Vein endothelial cell (primary cell): Measurements from ENCODE around the gene BAZ2B.

DNA sequence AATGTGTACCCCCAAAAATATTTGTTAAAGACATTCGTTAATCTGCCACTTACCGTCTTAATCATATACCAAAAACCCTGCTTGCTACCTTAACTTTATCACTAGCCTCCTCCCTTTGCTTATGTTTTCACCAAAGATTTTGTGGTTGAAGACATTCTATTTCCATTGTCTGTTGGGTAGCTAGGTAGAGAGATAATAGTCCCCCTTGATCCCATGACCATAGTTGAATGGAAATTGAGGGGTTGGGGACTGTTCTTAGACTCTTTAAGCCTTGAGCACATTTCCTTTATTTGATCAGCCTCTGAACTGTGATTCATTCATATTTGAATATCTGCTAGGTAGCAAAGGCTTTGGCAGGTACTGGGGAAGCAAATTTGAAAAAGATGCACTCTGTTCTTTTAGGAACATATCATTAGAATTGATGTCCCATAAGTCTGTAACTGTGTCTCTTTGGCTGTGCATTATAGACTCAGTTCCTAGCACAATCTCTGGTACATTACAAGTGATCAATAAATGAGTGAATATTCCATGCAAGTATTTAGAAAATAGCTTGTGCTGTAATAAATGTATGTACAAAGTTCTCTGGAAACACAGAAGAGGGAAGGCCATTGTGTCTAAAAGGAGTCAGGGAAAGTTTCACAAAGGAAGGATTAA is 107.0 kb downstream of the GPD2 start:
- CAGE, long polyA plus RNA, result no peak

DNA sequence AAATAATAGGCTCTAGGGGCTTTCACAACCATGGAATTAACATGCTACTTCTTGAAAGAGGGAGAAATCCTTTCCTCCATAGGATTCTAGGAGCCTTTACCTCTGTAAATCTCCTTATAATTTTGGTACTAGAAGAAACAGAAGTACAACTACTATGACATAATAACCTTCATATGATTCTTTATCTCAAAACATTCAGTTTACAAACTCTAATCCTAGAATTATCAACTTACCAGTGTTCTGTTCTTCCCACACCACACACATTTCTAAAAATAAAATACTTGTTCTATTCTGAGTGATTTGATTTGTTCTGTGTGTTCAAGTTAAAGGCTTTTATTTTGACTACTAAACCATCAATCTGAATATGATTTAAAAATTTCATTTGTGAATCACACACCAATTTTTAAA is 16.0 kb downstream of the CYTIP start:
- CAGE, long polyA plus RNA, result no peak

DNA sequence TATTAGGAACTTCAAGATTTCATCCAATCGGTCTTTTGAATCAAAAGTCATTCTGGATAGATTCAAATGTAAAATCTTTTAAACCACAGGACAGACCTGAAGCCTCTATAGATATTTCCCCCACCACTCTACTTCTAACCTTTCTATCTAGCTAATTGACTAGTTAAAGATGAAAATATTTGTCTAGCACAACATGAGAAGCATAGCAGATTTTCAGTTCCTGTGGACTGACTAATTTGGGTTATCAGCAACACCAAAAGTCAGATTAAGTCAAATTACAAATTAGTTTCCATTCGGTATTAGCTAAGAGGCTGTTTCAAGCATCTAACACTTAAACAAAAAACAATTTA is 5.0 kb downstream of the CYTIP start:
- CAGE, long polyA plus RNA, result no peak

- CAGE, long polyA plus RNA, result no peak
These were observed 71.5 kb upstream of the CYTIP start for GRCh38 chr2:157515266-157515860.

DNA sequence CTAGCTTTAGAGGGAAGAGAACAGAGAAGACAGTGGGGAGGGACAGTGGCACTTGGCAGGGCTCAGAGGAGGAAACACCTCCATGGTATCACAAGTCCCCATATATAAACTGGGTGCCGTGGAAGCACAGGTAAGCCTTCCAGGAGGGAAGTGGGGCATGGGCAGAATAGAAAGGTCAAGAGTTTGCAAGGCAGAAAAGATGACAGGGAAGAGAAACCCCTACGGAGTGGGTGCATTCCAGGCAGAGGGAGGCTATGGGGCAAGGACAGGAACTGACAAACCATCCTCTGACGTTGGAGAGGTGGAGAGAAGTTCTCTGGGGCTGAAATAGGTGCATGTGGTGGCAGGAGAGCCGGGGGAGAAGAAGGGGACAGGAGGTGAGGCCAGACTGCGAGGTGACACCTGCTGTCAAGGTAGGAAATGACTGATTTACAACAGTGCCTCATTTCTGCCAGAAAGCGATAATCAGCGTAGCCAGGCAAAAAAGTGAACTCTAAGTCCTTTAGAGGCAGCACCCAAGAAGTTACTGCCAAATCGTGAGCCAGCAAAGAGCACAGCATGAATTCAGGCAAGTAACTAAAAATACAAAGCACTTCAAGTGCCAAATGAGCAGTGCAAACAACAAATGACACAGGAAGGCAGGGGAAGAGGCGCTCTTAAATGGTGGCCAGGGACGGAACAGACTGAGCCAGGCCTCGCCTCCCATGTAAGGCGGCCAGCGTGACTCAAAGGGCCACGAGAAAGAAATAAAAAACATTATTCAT is 113.2 kb upstream of the ACVR1C start:
- CAGE, long polyA plus RNA, result no peak

DNA sequence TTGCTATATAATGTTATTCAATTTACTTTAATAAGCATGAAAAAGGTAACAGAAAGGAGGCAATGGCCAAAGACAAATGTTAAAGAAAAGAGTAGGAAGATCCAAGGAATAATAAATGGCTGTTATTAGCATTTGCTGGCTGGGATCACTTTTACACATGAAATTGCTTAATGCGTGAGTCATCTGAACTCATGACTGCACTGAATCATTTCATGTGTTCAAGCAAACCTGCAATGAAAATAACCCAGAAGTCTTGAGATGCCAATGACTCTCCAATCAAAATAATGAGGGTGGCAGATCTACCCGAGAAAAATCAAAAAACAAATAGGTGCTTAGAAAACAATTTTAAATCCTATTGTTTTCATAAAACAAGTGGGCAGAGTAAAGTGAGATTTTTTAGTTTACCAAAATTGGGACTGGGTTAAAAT is 44.9 kb downstream of the ACVR1 start:
- CAGE, long polyA plus RNA, result no peak

DNA sequence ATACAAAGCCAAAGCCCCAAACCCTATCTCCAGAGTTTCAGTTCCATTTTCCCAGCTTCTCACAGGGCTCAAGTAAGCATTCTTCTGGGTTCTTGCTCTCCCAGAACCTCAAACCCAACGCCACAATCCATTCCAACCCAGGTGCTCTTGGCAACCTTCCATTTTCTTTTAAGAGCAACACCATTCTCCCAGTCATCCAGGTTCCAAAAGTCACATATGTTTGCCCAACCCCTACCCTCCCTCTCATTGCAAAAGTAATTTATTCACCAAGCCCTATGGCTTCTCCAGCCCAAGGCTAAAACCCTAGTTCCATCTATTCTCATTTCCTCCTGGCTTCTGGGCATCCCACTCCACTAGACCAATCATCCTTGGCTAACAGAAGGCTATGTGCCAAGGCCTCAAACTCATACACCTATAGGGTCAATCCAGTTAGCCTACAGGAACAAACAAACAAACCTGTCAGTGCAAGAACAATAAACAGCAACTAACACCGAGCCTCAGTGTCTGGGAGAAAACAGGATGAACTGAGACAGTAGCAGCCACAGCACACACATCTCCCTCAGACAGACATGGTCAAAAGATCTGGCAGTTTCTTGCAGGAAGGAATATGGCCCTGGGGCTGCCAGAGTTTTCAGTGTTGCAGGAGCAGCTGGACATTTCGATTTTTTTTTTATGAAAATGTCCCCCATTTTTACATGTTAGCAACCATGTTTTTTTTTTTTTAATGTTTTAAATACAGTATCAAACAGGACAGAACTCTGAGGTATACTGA is 9.0 kb downstream of the ACVR1 start:
- CAGE, long polyA plus RNA, result no peak

- CAGE, long polyA plus RNA, result no peak
These were observed 1.8 kb upstream of the UPP2 start for GRCh38 chr2:158099798-158100293.

DNA sequence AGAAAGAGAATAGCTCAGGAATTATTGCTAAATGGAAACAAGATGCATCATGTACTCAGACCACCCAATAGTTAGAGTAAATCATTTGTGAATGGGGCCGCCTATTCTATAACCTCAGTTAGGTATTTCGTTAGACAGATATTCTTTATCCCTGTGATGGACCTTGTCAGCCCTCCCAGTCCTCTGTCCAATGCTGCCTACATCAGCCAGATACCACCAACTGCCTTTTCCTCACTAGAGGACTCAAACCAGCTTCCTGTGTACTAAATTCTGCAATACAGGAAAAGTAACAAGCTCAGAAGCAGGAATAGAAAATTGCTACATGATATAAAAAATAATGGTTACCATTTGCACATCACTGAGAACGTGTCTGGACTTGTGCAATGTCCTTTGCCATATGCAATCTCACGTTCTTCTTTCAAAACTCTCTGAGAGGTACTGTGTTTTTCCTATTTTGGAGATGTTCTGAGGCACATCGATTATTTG is 12.0 kb downstream of the UPP2 start:
- CAGE, long polyA plus RNA, result no peak

DNA sequence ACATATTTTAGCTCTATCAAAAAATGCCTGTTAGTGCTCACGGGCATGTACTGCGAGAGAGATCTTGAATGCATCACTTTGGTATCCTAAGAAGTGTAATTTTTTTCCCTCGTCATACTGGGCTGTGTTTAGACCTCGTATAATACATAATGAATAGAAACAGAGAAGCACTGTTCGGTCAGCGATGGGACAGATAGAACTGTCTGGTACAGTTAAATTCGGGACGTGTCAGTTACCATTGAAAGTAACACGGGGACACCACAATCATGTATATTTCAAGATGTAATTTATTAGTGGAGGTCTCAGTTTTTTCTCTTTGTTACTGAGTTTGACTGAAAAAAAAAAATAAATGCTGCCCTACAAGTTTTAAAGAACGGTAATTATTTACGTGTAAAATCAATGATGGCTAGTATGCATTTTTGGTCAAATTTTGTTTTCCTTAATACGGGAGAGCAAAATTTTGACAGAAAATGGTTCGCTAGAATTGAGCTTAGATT is 1.9 kb downstream of the PKP4 start:
- CAGE, long polyA plus RNA, result no peak

GRCh38 chr2:158482291-158483060 is 25.7 kb downstream of the PKP4 start:
- CAGE, long polyA plus RNA, result no peak

DNA sequence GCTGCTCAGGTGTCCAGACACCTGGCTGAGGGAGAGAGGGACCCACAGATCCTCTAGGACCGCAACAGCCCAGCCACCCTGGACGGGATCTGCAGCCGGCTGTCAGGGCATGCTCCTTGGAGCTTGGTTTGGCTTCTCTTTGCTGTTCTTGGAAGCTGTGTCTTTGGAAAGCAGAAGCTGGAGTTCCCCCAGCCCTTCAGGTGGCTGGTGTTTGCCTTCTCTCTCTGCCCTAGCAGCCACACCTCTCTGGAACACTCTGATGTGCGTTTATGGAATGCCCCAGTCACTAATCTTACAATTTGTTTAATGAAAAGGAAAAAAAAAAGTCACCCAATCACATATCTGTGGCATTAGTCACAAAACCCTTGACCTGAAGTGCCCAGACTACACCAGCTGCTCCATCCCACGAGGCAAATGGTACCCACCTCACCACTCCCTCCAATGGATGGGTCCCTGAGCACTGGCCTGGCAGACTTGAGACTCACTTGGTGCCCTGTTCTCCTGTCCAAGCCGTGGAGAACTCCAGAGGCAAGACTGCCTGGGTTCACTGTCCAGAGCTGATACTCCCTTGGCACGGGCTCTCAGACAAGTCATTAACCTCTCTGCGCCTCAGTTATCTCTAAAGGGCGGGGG is 70.2 kb upstream of the DAPL1 start:
- CAGE, long polyA plus RNA, result no peak

- CAGE, long polyA plus RNA, result no peak
These were observed 51.3 kb upstream of the DAPL1 start for GRCh38 chr2:158743688-158744313.

GRCh38 chr2:158745046-158746016 is 49.8 kb upstream of the DAPL1 start:
- CAGE, long polyA plus RNA, result no peak

DNA sequence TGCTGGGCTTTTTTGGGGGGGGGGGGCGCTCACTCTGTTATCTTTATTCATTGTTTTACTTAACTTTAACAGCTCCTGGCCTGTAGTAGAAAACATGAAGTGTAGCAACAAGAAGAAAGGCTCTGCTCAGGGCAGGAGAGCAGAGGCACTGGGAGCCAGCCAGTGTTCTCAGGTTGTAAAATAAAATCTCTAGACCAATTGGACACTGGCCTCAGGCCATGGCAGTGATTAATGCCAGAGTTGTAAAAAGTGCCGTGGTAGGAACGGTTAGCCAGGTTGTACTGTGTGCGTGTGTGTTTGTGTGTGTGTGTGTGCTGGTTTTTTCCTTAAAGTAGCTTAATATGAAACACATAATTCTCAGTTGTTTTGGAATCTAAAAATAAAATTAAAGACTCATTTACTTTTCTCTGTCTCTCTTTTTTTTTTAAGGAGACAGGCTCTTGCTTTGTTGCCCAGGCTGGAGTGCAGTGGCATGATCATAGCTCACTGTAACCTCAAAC is 14.0 kb upstream of the TANC1 start:
- CAGE, long polyA plus RNA, result no peak

DNA sequence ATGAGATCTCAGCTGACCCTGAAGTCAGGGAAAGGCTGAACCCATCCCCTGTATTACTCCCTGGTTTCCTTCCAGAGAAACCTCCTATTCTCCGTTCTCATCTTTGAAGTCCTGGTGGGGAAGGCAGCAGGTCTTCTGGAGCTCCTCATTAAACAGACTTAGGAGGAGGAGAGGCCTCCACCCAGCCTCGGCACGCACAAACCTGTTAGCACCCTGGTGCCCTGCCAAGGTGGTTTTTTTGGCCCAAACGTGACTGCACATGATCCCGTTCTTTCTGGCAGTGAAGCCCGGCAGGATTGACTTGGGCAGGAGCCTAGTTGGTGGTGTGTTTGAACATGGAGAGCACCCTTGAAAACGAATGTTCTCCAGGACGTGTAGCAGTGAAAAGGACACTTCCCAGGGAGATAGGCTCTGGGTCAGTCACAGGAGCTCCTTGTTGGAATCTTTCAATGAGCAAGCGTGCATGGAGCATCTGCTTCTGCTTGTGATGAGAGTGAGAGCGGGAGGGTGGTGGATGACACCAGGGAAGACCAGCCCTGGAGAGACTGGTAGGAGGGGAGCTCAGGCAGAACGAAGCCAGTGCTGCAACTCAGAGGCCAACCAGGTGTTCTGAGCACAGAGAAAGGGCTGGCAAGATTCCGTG is 73.7 kb downstream of the TANC1 start:
- CAGE, long polyA plus RNA, result no peak

DNA sequence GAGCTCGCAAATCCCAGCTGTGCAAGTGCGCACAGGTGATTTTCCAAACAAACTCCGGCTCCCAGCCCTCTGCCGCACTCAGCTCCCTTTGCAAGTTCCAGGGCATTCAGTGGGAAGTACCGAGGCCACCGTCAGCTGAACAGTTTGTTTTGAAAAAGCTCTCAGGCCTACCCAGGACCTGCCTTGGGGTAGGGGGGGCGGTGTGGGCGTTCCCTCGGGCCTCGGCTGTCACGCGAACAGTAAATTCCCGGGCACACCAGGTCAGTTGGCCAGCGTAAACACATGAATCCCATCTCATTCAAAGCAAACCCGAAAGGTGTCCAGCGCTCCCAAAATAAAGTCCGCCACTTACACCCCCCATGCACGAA is 620 bp downstream of the WDSUB1 start:
- CAGE, long polyA plus RNA, result no peak

- CAGE, long polyA plus RNA, result no peak
These were observed 146.3 kb upstream of the WDSUB1 start for GRCh38 chr2:159432639-159433361.

DNA sequence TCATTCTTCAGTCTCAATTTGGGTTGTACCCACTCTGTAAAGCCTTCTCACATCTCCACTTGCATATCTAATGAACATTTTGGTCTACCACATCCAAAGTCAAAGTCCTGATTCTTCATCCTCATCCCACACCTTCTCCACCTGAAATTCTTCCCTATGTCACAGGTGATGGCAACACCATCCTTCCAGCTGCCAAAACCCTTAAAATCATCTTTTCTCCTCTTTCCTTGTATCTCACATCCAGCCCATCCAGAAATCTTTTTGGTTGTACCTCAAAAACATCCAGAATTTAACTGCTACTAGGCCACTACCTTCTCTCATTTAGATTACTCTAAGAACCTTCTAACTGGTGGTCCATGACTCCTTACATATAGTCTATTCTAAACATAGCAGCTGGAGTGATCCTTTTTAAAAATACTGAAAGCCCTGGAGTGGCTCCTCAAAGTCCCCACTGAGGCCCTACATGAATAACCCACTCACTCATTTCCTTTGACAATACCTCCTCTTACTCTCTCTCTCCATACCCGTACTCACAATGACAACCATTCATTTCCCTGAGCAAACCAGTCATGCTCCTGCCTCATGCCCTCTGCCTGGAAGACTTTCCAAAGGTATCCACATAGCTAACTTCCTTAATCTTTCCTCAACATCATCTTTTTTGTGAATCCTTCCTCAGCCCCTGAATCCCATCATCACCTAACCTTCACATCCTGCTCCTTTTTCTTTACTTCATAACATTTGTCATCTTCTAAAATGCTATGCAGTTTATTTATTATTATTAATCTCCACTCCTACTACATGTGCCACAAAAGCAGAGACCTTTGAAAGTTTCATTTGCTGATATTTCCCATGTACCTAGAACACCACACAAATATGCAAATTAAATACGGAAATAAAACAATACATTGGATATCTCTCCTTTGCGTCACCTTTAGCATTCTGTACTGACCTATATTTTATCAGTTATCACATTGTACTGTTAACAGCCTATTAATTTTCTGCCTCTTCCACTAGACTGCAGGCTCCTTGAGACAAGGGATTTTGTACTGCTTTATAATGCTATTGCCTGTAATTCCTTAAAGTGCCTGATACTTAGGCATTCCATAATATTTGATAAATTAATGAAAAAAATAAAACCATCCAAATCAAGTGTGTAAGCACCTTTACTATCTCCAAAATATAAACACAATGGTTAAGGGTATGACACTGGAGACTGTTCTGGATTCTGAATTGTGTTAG is 102.5 kb downstream of the BAZ2B start:
- CAGE, long polyA plus RNA, result no peak

GRCh38 chr2:159616252-159616871 is at the start of gene BAZ2B:
TSS of gene BAZ2B (minus strand) at chr2:159616548.
- CAGE, long polyA plus RNA, result no peak